ENCODE measurements around a stretch of chr6.

GRCh38 chr6:135921106-135921550, 69.6 kb downstream of the PDE7B start:
- PRO-cap = no peak

DNA sequence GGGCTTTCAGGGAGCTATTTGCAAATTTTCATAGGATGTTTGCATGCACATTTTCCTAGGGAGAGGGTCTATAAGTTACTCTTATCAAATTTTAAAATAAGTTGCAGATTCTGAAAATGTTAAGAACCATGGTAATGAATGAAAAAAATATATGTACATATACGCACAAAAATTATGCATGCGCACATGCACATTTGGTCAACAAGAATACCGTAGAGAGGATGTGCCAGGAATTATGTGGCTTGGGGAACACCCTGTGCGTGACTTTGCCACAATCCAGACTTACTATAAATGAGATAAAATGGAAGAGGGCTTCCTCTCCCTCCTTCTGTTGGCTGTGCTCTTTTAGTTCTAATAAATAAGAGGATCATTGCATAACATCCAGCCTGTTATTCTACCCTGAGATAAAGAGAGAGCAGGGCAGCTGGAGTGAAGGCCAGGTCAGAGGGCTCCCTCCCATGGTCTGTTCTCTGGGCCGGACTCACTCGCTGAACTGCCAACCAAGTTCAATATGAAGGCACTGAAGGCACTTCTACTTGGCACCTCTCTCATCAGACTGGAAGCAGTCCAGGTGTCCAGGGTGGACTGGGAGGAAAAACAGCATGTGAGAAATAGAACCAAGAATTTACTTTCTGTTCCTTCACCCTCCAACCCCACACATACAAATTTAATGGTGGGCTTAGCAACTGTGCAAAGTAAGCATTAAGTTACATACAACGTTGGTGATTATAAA, 91.7 kb downstream of the MTFR2 start:
- PRO-cap = no peak

DNA sequence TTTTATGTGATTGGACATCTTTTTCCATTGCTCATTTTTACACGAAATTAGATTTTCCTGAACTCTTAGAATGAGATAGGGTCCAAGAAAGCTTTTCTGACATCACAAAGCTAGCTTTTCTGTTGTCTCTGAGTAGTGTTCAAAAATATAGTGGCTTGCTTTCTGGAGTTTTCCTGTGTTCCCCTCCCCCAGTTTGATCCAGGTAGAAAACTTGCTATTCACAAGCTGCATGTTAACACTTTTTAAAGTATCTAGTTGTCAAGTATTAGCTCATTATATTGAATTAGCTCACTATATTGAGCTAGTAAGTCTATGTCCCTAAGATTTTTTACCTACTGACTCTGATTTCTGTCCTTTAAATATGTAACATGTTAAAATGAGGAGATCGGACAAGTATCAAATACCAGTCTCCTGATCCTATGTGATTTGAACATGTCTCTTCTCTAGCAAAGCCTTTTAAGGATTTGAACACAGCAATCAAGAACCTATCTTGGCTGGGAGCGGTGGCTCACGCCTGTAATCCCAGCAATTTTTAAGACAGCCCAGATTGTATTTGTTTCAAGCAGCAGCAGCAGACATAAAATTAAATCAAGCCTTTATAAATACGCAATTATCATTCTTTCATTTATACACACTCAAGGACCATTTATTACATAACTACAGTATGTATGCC, 1.9 kb upstream of the MTFR2 start:
- PRO-cap = no peak

DNA sequence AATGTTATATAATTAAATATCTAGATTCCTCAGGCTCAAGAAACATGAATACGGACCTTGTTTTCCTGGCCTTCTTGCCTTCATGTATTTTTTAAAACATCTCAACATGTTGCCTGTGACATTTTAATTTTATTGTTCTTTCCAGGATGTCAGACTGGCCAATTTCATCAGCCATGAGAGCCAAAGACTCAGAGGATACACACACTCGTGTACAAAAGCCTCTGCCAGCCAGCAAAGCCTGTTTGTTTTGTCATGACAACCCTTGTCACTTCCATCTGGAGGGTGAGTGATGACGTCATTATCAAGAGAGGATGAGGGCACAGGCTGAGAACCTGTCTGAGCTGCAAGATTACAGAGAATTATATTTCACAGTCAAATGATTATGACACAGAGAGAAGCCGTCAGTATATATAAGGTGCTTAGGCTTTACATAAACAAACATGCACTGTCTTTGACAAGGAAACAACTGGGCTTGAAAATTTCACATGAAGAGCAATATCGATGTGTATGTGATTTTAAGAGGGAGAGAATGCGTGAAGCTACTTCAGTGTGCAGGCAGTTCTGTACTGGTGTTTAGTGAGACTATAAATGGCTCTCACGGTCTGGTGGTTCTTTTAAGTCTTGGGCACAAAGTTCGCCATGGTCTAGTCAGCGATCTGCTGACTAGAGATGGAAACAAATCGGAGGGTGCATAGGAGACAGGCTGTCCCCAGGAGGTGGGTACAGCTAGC, 36.4 kb upstream of the BCLAF1 start:
- PRO-cap = no peak

GRCh38 chr6:136402142-136402637, 112.5 kb upstream of the BCLAF1 start:
- PRO-cap = no peak

DNA sequence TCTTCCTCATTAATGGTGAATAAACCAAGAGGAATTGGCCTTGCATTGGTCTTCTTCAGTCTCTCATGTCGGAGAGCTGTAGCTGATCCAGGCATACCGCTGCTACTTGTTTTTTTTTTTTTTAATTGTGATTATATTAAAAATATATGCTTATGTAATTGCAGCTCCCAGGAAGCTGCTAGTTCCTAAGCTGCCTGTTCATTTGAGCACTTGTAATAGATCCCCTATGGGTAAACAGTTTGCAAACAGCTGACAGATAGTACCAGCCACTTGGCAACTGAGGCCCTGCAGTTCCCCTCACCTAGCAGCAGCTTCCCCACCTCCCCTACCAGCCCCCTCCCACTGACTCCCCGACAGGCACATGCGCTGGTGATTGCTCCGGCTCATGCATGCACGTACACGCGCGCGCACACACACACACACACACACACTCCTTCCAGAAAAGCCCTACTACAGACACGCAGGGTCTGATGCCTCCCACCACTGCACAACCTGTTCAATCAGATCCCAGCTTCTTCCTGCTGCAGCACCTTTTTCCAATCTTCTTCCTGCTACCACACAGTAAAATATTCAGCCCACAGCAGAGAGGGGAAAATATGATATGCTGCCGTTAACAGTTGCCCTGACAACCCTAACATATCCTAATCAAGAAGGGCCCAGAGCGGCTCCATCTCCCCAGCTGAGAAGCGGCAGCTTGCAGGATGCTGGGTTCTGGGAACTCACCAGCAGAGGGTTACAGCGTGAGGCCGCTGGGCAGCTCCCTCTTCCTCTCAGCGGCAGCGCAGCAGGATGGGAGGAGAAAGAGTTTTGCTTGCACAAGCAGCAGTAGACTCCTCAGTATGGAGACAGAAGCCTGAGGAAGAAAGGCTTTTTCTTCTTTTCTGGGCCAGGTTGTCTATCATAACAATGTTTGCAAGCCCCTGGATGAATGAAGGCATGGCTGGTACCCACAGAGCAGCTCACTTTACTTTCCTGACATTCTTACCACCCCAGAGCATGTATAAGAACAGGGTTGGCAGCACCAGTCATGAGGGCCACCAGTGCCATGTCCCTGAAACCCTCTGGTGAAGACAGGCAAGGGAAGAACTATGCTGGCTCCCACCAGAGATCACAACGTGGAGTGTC, 24.0 kb downstream of the MAP7 start:
- PRO-cap = no peak

GRCh38 chr6:136592057-136592971, 42.1 kb upstream of the MAP7 start:
- PRO-cap = no peak

- PRO-cap = no peak
Measured at GRCh38 chr6:136695917-136696558, 96.2 kb downstream of the MAP3K5 start.

- PRO-cap = no peak
Measured at GRCh38 chr6:136700852-136701284, 91.4 kb downstream of the MAP3K5 start.

- PRO-cap = no peak
Measured at GRCh38 chr6:137309293-137309587, 90.1 kb upstream of the IFNGR1 start.

DNA sequence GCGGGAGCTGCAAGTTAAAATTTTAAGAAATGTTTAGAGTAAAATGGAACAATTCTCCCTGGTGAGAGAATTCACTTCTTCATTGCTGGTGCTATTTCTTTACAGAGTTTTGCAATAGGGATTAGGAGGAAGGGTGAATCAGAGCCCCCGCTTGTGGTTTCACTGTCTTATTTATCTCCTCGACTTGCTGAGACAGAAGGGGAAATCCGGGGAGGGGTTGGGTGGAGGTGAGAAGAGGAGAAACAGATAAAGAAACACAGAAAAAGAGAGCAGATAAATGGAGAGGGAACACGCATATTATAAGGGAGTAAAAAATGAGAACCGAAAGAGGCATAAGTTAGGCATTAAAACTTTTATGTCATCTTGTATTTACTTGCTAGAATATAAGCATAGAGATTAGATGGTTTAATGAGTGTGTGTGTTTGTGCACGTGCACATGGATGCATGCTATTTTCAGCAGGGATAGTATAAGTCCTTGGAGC, 105.0 kb downstream of the OLIG3 start:
- PRO-cap = no peak

GRCh38 chr6:137690095-137690387, 177.0 kb upstream of the TNFAIP3 start:
- PRO-cap = no peak

DNA sequence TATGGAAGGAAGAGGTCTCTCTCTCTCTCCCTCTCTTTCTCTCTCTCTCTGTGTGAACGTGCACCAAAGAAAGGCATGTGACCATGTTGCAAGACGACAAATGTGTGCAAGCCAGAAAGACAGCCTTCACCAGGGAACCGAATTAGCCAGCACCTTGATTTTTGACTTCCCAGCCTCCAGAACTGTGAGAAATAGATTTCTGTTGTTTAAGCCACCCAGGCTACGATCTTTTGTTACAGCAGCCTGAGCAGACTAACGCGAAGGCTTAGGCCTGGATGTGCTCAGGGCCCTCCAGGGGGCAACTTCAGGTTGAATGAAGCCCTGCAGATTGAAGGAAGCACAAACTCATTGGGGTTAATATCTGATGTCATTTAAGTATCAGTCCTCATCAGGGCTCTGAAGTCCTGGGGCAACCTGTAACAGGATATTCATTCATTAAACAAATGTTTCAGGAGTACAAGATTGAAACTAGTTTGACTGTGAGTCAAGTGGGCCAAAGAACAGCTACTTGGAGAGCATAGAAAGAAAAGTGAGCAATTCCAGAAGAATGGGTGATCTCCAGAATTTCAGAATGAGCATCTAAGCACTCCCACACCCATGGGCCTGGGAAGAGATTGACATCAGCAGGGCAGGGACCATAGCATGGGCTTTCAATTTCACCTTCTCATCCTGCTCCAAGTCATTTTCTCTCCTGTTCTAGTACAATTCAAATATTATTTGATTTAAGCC, 157.3 kb upstream of the TNFAIP3 start:
- PRO-cap = no peak

GRCh38 chr6:137717201-137718063, 149.6 kb upstream of the TNFAIP3 start:
- PRO-cap = no peak

GRCh38 chr6:137724750-137725192, 142.3 kb upstream of the TNFAIP3 start:
- PRO-cap = no peak

DNA sequence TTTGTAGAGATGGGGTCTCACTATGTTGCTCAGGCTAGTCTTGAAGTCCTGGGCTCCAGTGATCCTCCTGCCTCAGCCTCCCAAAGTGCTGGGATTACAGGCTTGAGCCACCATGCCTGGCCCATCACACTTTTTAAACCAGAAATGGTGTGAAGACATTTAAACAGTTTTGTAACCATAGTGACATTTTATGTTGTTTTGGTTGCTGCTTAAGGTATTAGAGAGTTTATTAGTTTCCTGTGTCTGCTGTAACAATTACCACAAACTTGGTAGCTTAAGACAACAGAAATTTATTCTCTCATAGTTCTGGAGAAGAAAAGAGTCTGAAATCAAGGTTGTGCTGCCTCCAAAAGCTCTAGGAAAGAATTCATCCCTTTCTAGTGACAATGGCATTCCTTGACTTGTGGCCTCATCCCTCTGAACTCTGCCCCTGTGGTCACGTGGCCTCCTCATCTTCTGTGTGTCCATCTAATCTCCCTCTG, 104.6 kb upstream of the TNFAIP3 start:
- PRO-cap = no peak

DNA sequence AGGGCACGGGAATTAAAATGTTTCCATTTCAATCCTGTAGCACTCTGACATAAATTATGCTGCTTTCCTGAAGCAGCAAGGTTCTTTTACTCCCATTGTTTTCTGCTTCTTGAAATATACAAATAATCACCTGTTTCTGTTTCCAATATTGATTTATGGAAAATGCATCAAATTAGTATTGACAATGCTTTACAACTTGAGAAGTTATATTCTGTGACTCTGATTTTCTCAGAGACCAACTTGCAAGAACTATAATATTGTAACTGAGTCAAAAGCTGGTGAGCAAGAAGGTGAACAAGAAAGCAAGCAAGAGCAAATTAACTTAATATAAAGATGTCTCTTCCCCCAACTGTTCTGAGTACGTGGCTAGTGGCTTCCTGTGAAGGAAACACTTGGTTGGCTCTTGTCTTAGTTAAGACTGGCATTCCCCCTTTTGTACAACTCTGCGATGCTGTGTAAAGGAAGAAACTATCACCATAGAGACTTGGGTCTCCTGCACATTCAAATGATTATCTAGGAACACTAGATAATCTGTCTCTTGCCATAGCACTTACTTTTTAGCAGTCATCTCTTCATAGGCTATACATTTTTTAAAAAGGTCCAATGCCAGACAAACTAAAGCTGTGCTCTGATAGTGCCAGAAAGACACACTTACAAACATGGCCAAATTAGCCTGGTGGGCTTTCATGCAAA, 47.4 kb upstream of the TNFAIP3 start:
- PRO-cap = no peak

- PRO-cap = no peak
Measured at GRCh38 chr6:137871891-137872505, 4.9 kb downstream of the TNFAIP3 start.

DNA sequence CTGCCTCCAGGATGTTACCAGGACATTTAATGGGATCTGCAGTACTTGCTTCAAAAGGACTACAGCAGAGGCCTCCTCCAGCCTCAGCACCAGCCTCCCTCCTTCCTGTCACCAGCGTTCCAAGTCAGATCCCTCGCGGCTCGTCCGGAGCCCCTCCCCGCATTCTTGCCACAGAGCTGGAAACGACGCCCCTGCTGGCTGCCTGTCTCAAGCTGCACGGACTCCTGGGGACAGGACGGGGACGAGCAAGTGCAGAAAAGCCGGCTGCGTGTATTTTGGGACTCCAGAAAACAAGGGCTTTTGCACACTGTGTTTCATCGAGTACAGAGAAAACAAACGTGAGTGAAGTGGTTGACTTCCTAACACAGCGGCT, 11.9 kb downstream of the TNFAIP3 start:
- PRO-cap = no peak

DNA sequence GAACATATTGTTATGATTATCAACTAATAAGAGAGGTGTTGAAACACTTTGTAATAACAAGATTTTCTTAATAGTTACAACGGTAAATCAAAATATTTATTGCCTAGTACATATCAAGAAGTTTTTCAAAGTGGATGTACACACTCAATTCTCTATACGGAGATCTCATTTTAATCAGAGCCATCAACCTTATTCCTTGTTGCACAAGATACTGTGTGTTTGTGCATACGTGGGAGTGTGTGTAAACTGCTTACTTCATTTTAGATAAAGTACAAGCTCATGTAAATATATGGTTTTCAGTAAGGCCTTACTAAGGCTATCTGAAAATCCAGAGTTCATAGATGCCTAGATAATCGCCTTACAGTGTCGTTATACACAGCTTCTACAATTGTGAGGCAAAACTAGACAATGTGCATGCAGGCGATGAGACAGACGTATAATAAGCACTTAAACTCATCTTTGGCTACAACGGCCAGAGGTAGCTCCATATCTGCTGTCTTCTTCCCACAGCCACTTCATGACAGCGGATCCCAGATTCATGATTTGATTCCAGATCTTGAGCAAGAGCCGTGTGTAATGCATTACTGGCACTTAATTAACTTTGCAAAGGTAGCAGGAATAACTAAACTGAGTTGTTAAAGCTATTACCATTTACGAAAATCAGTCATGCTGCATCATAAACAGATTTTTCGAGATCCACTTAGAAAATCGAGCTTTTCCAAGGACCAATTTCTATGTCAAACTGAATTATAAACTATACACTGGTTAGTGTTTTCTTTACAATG, 2.5 kb downstream of the PERP start:
- PRO-cap = no peak

Measured in neural crest cell (in vitro differentiated cells).